Panc1 (cell line): ENCODE measurements around a stretch of chr20.

DNA sequence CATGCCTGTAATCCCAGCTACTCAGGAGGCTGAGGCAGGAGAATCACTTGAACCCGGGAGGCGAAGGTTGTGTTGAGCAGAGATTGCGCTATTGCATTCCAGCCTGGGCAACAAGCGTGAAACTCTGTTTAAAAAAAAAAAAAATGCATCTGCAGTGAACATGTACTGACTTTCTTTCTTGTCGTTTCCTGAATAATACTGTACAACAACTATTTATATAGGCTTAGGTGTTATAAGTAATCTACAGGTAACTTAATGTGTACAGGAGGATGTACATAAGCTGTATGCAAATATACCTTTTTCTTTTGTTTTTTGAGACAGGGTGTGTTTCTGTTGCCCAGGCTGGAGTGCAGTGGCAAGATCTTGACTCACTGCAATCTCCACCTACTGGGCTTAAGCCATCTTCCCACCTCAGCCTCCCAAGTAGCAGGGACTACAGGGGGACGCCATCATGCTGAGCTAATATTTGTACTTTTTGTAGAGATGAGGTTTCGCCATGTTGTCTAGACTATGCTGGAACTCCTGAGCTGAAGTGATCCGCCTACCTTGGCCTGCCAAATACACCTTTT is 191.6 kb upstream of the ZNF217 start:
- RRBS, 2 experiments = no CpG with 5 or more reads among the region's 8 CpGs

DNA sequence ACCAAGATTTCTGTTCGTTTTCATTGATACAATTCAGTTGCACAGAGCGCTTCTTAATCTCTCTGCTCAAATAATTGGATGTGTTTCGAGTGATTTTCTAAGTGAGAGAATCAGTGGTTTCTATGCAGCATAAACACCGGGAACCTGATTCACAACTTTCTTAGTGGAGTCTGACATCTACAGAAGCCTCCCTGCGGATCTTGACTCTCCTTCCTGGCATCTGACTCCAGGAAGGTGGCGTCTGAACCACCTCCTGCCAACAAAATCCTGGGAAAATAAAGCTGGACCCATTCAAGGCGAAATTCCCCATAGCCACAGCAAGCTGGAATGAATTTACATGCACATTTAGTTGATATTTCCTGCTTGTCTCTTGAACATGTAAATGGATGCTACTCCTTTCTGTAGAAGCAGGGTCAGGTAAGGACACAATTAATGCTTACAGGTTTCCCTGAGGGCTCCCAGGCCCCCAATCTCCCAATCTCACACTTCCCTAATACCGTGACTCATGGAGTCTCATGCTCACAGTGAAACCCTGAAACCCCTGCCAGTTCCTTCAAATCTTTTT is 197.3 kb upstream of the ZNF217 start:
- RRBS, 2 experiments = no CpG with 5 or more reads among the region's 8 CpGs

DNA sequence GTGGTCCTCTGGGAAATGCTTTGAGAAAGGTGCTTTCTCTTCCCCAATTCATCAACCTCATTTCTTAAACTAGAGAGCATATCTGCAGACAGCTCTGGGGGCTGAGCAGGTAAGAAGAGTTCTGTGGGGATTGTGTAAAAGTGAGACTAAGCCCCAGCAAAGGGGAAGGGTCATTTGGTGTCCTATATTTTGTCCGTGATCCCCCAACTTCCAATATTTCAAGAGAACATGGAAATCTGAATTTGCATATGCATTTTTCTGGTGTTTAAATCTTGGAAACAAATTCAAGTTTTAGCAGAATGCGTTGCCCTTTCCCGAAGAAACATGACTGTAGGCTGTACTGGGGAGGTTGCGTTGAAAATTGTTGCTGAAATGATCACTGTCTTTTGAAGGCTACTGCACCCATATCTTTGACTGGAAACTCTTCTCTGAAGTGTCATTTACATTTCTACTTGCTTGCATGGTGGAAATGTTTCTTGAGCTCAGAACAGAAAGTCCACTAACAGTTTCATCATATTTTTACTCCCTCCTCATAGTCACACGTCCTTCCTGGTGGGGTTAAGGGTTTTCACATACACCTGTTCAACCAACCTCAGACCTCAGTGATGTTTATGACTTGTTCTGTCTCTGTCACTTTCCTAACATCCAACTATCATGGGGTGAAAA is 140.3 kb downstream of the BCAS1 start:
- RRBS, 2 experiments = no CpG with 5 or more reads among the region's 5 CpGs

DNA sequence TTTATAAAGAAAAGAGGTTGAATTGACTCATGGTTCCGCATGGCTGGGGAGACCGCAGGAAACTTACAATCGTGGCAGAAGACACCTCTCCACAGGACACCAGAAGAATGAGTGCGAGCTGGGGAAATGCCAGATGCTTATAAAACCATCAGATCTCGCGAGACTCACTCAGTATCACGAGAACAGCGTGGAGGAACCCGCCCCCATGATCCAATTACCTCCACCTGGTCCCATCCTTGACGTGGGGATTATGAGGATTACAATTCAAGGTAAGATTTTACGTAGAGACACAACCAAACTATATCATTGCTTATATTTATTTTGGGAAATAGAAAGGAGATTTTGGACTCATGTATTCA is 11.5 kb downstream of the BCAS1 start:
- RRBS, 2 experiments = no CpG with 5 or more reads among the region's 11 CpGs

- RRBS, 2 experiments = no CpG with 5 or more reads among the region's 6 CpGs
Observed at GRCh38 chr20:54063936-54064414, 6.4 kb downstream of the BCAS1 start.

DNA sequence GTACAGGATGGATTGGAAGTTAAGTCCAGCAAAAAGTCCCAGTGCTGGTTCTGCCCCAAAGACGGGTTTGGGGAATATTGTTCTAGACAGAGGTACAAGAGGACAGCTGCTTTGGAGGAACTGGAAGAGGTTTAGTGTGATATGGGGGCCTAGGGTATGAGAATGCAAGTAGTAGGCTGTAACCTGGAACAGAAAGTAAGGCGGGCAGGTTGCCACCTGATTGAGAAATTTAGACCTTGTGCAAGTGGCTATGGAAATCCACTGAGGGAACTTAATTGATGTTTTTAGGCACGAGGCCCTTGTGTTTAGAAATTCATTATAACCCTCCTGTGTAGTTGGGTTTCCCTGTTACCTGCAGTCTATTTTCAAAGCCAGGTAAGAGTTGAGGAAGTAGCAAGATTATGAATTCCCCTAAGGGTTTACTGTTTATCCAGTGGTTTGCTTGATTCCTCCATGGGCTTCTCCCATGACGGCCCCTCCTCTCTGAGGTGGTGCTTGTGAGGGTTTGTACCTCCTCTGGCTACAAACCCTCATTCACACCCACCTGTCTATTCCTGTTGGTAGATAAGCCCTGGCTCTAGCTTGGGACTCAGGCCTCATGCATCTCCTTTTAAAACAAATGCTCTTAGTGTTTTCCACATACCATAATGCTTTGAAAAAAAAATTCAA is 42.0 kb upstream of the BCAS1 start:
- RRBS, 2 experiments = no CpG with 5 or more reads among the region's 4 CpGs

GRCh38 chr20:54113725-54114265 is 43.4 kb upstream of the BCAS1 start:
- RRBS, 2 experiments = no CpG with 5 or more reads among the region's 4 CpGs

DNA sequence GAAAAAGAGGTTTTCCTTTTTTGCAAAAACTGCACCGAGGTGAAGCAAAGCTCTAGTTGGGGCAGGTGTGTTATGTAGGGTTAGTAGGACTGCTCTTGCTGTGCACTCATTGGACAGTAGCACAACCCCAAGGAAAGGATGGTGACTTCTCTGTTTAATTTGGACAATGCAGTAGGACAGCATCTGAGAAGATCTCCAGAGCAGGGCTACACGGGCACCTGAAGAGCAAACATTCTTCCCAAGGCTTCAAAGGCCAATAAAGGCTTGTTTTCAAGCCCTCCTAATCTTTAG is 384.2 kb downstream of the DOK5 start:
- RRBS, 2 experiments = no CpG with 5 or more reads among the region's 2 CpGs

DNA sequence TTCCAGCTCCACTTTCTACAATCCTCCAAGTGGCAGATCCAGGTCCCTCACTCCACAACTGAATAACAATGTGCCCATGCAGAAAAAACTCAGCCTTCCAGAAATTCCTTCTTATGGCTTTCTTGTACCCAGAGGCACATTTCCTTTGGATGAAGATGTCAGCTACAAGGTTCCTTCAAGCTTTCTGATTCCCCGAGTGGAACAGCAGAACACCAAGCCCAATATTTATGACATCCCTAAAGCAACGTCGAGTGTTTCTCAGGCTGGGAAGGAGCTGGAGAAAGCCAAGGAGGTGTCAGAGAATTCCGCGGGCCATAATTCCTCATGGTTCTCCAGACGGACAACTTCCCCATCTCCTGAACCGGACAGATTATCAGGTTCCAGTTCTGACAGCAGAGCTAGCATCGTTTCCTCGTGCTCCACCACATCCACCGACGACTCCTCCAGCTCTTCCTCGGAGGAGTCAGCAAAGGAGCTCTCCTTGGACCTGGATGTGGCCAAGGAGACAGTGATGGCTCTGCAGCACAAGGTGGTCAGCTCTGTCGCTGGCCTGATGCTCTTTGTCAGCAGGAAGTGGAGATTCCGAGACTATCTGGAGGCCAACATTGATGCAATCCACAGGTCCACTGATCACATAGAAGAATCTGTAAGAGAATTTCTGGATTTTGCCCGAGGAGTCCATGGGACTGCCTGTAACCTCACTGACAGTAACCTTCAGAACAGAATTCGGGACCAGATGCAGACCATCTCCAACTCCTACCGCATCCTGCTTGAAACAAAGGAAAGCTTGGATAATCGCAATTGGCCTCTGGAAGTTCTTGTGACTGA is 16.2 kb upstream of the RTF2 start:
- RRBS, 2 experiments = no CpG with 5 or more reads among the region's 18 CpGs

- RRBS, 2 experiments = no CpG with 5 or more reads among the region's 29 CpGs
Observed at GRCh38 chr20:56626374-56626735, 2.8 kb upstream of the TFAP2C start.

- RRBS, 2 experiments = 4 to 29% methylated on average over 15 to 19 of the region's 91 CpGs
Observed at GRCh38 chr20:56629847-56630843, 1.0 kb downstream of the TFAP2C start.

GRCh38 chr20:56787459-56788069 is 158.5 kb downstream of the TFAP2C start:
- RRBS, 2 experiments = no CpG with 5 or more reads among the region's 12 CpGs

GRCh38 chr20:56925130-56925889 is 296.2 kb downstream of the TFAP2C start:
- RRBS, 2 experiments = 83 to 85% methylated on average over 20 to 23 of the region's 76 CpGs

- RRBS, 2 experiments = no CpG with 5 or more reads among the region's 12 CpGs
Observed at GRCh38 chr20:57205476-57206071, 60.9 kb downstream of the BMP7 start.

- RRBS, 2 experiments = no CpG with 5 or more reads among the region's 13 CpGs
Observed at GRCh38 chr20:57384301-57384843, 6.8 kb upstream of the RBM38 start.

GRCh38 chr20:57390246-57391046 is 750 bp upstream of the RBM38 start:
- RRBS, 2 experiments = 77 to 91% methylated on average over 13 to 19 of the region's 46 CpGs

DNA sequence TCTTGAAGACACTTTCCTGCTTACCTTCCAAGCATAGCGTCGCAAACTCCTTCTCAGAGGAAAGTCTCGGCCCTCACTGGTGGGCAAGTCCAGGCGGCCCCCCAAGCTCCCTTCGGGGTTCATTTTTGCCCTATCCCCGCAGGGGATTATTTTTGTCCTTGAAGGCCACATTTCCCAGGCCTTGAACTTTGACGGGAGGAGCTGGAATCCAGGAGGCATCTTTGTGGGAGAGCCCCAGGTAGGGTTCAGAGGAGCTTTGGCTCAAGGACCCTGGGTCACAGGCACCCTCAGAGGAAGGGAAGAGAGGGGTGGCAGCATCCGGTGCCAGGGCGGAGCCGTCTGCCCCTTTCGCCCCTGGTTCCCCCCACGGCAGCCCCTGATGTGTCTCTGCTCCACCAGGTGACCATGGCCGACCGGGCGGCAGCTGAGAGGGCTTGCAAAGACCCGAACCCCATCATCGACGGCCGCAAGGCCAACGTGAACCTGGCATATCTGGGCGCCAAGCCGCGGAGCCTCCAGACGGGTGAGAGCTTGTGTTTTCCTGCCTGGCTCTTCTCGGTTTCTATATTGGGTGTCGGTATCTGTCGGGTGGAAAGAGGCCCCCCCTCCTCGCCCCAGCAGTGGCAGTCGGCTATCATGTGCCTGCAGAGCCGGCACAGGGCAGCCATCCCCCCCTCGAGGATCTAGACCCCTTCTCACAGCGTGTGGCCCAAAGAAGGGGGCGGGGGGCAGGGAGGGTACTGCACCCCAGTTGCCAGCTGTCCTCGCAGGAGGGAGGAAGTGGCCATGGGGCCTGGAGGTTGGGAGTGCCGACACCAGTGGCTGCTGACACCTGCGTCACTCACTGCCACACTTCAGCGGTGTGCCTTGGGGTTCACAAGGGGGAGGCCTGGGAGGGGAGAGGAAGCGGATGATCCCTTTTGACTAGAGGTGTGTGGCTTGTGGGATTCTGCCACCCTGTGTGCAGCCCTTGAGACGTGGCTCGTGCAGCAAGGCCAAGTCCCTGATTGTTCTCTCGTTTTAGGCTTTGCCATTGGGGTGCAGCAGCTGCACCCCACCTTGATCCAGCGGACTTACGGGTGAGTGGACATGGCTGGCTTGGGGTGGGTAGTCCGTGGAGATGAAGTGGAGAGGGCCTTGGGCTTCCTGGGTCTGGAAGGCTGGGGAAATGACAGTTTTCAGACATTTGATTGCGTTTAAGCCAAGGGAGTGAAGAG is 1.5 kb downstream of the RBM38 start:
- RRBS, 2 experiments = 17 to 36% methylated on average over 6 of the region's 45 CpGs

GRCh38 chr20:57410022-57410877 is 19.1 kb downstream of the RBM38 start:
- RRBS, 2 experiments = 79 to 81% methylated on average over 7 to 9 of the region's 24 CpGs

DNA sequence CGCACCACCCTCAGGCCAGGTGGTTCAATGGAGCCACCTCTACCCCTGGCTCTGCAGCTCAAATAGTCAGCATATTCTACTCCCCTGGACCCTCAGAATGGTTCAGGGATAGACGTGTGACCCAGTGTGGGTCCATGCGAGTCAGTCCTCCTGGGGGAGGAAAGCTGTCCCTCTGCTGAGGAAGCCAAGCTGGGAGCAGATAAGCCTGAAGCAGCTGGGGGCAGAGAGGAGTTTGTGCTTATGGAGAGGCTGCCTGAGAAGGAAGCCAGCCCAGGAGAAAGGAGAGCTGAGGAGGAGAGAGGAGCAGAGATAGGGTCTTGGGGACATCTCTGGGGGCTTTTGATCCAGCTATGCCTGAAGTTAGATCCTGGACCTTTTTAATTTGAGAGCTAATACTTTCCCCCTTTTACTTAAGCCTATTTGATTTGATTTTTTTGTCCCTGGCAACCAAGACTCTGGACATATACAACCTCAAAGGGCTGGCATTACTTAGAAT is 21.5 kb downstream of the RBM38 start:
- RRBS, 2 experiments = no CpG with 5 or more reads among the region's 3 CpGs

GRCh38 chr20:57488893-57489404 is 36.0 kb downstream of the CTCFL start:
- RRBS, 2 experiments = no CpG with 5 or more reads among the region's 11 CpGs